ENCODE results near the gene CHIT1.

DNA sequence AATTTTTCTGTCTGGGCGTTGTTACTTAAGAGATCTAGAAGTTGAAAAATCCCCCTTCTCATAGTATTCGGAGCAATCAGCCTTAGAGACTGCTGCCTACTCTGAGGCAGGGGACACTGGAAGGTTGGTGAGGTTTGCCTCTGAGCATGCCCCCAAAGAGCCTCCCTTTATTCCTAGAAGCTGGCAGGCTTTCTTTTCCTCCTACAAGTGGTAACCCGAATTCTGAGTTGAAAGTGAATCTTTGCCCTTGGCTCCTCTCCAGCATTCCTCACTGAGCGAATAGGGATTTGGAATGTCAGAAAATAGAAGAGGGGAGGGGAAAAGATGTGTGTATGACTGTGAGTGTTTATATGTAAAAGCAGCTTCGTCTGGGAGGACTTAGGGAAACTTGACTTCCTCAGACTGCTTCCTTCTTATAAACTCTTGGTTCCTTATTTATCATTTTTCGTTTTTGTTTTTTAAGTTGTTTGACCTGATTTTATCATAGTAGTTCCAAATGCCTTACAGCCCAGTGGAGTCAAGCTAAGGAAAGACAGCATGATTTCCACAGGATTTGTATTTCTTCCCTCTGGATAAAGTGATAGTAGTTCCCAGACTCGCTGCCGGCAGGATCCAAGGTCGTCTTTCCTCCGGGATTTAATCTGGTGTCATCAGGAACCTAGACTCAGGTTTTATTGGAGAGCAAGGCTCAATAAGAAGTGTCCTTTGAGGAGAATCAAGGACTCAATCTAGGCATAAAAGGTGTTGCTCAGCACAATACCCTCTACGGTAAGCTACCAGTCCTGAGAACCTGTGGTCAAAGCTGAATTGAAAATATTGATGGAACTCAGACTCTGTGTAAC lies 170.9 kb downstream of the SYT2 start:
- RRBS, result no CpG with 5 or more reads among the region's 11 CpGs

GRCh38 chr1:202544673-202545266 lies 165.5 kb downstream of the SYT2 start:
- RRBS, result no CpG with 5 or more reads among the region's 4 CpGs

GRCh38 chr1:202567660-202568312 lies 142.5 kb downstream of the SYT2 start:
- RRBS, result no CpG with 5 or more reads among the region's 7 CpGs

DNA sequence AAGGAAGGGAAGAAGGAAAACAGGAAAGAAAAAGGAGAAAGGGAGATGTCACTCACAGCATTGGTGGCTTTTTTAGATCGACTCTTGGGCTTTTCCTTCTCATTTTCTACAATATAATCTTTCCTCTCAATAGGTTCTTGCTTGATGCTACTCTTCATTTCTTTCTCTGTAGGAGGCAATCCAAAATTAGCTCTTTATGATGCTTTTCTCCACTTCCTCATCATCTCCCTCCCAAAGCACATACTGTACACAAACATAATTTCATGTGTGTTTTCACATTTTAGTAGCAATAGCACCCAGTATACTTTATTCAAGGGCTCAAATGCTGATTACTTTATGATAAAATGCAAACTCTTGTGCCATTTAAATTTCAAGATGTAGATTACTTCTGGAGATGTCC lies 45.6 kb downstream of the KDM5B start:
- RRBS, result no CpG with 5 or more reads among the region's 1 CpG

GRCh38 chr1:202857177-202857450 lies 31.8 kb downstream of the RABIF start:
- RRBS, result no CpG with 5 or more reads among the region's 2 CpGs

- RRBS, result no CpG with 5 or more reads among the region's 3 CpGs
Observed at GRCh38 chr1:202891862-202892506, 3.0 kb upstream of the RABIF start.

DNA sequence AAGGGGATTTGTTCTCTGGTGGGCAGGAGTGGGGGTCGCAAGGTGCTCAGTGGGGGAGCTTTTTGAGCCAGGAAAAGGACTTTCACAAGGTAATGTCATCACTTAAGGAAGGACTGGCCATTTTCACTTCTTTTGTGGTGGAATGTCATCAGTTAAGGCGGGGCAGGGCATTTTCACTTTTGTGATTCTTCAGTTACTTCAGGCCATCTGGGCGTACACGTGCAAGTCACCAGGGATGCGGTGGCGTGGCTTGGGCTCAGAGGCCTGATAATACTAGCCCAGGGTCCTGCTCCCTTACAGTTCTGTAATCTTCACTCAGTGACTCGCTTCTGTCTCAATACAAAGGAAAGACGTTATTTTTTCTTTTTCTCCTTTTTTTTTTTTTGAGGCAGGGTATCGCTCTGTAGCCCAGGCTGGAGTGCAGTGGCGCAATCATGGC lies 1.5 kb upstream of the TMEM183A start:
- RRBS, result no CpG with 5 or more reads among the region's 10 CpGs

- RRBS, result no CpG with 5 or more reads among the region's 7 CpGs
Observed at GRCh38 chr1:203129733-203130360, 2.3 kb downstream of the ADORA1 start.

- RRBS, result no CpG with 5 or more reads among the region's 6 CpGs
Observed at GRCh38 chr1:203229419-203230011, at the start of gene CHIT1. CHIT1 (minus strand) TSS chr1:203229673.

- RRBS, result no CpG with 5 or more reads among the region's 4 CpGs
Observed at GRCh38 chr1:203299015-203299563, 6.2 kb upstream of the BTG2 start.

DNA sequence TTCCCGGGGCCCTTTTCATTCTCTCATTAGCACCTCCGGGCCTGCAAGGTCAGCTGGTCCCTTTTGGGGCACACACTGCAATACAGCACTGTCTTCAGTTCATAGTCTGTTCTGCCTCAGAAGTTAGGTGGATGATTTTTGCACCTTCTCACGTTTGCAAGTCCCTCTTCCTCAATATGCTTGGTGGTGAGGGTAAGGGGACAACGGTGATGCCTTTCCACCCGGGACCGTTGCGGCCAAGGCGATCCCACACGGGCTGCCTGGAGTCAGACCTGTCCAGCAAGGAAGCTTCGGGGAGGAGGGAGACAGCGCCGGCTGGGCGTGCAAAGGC lies 21.6 kb downstream of the BTG2 start:
- RRBS, result under 1% methylated on average over 9 of the region's 13 CpGs

GRCh38 chr1:203327259-203328301 lies 22.3 kb downstream of the BTG2 start:
- RRBS, result under 1% methylated on average over 14 of the region's 64 CpGs

DNA sequence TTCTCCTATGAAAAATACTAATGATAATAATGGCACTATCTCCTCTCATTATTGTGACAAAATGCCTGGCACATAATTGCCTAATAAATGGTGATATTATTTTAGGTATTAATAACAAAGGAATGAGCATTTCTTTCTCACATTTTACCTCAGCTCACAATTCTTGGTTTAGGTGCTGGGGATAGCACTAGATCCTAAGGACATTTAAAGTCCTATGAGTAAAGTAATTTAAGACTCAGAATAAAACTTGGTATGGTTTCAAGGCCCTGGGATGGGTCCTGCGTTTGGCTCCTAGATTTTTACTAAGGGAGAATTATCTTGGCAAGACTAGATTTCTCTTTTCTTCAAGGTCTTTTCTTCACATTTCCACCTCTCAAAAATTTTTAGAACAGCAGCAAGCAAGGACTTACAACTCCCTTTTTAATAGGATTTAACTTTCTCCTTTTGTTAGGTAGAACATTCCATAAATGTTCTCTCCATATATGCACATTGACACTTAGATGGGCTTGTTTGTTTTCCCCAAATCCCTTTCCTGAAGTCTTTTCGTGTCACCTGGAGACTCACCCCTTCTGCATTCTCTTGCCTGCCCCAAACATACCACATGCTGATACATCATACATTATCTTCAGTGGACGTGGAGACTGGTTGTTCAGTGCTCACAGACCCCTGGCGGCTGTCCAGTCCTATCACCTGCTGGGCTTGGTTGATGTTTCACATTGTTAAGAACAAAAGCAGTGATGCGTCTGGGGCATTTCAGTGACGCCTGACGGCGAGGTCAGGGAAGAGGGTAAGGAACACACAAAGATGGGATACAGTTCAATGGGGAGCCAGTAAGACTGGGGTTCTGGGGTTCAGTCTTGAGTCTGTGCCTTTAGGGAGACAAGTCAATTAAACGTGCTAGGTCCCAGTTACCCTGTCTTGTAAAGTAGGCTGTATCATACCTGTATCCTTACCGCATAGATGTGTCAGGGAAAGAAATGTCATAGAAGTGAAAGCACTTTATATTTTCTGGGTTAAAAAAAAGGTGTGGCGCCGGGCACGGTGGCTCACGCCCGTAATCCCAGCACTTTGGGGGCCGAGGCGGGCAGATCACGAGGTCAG lies 22.3 kb downstream of the FMOD start:
- RRBS, result no CpG with 5 or more reads among the region's 18 CpGs

- RRBS, result no CpG with 5 or more reads among the region's 28 CpGs
Observed at GRCh38 chr1:203347078-203348284, 3.4 kb downstream of the FMOD start.

GRCh38 chr1:203350195-203350495 lies 777 bp downstream of the FMOD start:
- RRBS, result no CpG with 5 or more reads among the region's 1 CpG

DNA sequence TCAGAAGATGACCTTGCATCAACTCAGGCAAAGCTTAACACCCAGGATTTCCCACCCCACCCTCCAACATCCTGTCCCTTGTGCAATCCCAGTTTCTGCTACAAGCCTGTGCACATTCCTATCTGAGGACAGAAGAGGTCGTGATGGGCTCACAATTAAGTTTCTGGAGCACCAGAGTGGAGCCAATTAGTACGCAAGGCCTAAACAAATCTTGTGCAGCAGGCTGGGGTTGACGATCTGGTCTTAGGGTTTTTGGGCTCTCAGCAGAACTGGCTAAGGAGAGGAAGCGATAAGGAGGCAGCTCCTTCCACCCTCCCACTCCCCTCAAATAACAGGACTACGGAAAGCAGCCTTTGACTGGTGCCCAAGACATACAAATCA lies 18.2 kb upstream of the FMOD start:
- RRBS, result no CpG with 5 or more reads among the region's 5 CpGs

DNA sequence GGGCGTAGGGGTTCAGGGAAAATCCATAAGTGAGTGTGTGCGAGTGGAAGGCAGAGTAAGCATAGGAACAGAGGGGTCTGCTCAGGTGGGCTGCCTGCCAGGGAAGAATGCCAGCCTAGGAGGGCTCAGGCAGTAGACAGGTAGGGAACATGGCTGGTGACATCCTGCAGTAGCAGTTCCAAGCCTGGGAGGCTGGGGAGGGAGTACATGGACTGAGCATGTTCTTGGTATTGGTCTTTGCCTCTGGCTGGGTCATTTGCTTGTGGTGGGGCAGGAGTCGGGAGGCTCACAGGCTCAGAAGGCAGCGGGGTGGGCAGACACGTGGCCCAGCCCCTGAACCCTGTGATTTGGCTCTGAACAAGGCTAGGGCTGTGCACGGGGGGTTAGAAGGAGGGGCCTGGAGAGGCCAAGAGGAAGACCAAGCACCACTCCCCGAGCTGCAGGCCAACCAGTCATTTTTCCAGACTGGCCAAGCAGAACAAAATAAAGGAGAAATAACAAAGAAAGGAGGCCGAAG lies 9.7 kb upstream of the PRELP start:
- RRBS, result no CpG with 5 or more reads among the region's 8 CpGs

DNA sequence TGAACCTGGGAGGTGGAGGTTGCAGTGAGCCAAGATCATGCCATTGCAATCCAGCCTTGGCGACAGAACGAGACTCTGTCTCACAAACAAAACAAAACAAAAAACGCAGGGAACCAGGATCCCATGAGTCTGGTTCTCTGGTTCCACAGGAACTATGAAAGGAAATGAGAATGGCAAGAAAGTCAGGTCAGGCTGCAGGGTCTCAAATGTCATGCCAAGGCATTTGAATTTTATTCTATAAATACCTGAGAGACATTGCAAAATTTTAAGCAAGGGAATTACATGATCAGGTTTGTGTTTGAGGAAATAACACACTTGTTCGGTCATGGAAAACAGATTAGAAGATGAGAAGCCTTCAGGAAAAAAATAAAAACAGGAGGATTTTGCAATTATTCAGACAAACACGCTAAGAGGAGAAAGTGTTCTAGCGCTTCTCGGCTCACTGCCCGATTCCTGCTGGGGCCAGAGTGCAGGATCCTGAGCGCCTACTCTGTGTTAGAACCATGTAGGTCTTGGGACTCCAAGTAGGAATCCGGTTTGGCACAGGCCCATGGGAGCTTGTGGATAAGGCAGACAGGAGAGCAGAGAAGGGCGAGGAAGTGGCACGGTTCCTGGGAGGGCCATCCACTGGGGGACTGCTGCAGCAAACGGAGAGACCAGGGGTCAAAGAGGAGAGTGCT lies 8.2 kb upstream of the PRELP start:
- RRBS, result no CpG with 5 or more reads among the region's 13 CpGs

DNA sequence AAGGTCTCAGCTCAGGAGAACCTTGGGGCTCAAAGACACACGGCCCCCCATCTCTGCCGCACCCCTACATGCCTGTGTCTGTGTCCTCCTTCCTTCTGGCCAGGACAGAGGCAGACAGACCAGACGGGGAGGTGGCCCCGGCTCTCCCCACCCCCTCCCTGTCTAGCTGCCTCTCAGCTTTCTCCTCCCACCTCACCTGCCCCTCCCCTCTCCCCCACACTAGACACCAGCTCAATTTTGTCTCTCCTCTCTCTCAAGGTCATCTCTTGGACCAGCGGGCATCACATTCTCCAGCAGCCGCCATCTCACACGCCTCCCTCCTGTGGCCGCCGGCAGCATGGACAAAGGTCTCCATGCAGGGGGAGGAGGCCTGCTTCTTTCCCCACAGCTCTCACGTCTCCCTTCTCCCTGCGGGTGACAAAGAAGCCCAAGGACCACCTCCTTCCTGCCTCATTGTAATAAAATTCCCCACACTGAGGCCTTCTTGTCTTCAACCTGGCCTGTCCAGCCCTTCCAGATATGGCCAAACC lies 14.5 kb downstream of the OPTC start:
- RRBS, result no CpG with 5 or more reads among the region's 11 CpGs

GRCh38 chr1:203522058-203522833 lies 28.3 kb downstream of the OPTC start:
- RRBS, result no CpG with 5 or more reads among the region's 12 CpGs